Temporal lobe (tissue), 2 donors: ENCODE measurements around a stretch of chr7.

- RAMPAGE, long total RNA, result no peak
Observed at GRCh38 chr7:134064434-134065293, 62.5 kb upstream of the LRGUK start.

DNA sequence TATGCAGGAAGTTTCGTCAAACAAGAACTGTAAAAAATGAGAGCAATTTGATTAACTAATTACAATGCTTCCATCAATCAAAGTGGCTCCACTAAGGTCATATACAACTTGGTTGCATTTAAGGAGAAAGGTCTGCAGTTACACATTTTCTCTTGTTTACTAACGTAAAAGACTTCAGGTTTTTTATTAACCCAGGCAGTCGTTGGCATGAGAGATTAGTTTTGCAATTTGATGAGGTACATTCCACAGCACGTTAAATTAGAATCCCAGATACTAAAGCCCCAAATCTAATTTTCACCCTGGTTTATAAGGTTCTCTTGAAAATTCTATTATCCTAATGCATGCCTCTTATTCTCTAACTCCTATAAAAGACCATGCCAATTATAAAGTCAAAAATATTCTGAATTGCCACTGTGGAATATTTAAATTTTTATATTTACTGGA, 37.9 kb downstream of the SLC35B4 start:
- RAMPAGE, long total RNA, result no peak

DNA sequence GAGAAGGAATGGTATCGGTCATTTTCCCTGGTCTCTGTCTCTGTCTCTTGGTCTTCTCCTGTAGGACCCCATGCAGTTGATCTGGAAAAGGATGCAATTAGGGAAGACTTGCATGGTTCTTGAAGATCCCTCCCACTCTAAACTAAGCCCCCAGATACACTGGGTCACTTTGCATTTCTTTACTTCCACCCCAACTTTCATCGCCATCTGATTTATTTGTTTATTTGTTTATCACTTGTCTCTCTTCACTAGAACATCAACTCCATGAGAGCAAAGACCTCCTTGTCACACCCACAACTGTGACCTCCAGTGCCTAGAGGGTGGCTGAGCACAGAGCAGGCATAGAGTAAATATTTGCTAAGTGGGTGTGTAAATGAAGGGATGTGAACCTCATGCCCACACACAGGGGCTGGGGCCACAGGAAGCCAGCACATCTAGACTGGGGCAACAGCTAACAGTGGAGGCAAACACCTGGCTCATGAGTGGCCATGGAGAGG, 40.0 kb downstream of the AKR1B1 start:
- RAMPAGE, long total RNA, result no peak

DNA sequence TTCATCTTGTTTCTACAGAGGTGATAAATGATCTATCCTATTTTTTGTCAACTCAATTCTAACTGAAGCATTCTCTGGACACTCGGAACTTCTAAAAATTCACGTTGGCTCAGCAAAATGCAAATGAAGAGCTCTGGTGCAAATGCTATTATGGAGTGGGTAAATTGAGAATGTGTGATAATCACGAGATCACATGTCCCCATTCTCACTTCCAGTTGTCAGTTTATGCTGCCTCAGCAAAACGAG, 29.5 kb downstream of the AKR1B1 start:
- RAMPAGE, long total RNA, result no peak

DNA sequence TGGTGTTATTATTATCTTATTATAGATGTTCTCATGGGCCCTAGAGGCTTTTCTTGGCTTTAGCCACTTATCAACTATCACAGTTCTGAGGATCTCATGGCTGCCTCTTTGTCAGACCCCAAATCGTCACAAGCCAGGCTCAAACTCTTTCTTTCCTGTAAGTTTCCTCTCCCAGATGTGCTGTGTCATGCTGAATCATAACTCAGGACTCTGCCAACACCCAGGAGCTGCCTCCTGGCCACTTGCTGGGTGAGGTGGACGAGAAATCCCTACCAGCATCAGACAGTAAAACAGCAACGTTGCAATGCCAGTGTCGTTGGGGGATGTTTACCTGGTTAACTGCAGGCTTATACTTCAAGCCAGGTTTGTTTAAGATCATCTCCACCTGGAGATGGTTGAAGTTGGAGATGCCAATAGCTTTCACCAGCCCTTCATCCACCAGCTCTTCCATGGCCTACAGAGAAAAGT, 10.2 kb downstream of the AKR1B1 start:
- RAMPAGE, long total RNA, result no peak

DNA sequence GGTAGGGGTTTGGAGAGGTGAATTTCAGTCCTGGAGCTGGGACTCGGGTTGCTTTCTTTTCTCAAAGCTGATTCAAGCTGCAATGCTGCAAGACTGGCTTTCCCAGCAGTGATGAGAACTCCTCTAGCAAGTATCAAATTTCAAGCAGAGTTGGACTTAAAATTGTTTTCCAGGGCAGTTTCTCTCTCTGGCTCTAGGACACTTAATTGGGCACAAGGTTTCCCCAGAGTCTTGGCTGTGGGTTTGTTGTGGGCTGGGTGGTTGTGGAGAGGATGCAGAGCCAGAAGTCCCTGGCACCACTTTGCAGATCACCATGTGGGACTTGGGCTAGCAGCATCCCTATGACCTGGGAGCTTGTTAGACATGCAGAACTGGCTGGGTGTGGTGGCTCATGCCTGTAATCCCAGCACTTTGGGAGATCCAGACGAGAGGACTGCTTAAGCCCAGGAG, 16.8 kb downstream of the AKR1B15 start:
- RAMPAGE, long total RNA, result no peak

GRCh38 chr7:134832283-134832502, 52.8 kb downstream of the CALD1 start:
- RAMPAGE, long total RNA, result no peak

- RAMPAGE, long total RNA, result no peak
Observed at GRCh38 chr7:135165028-135165594, 5.4 kb downstream of the CYREN start.

DNA sequence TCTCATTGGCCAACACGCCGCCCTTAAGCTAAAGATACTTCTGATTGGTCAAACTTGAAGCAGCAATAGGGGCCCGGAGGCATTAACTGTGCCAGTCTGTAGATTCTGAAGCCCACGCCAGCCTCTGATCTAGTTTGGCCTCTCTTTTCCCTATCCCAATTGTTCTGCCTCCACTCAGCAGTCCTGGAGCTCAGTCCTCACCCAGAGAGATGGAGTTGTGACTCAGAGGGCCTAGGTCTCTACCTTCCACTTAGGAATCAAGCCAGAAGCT, 1.1 kb downstream of the CYREN start:
- RAMPAGE, long total RNA, result no peak

GRCh38 chr7:135178141-135178813, 7.8 kb upstream of the CYREN start:
- RAMPAGE, long total RNA, result no peak

GRCh38 chr7:135207440-135207922, 3.8 kb downstream of the WDR91 start:
- RAMPAGE, long total RNA, result no peak

- RAMPAGE, long total RNA, result no peak
Observed at GRCh38 chr7:135383386-135383969, 126.4 kb downstream of the CNOT4 start.

DNA sequence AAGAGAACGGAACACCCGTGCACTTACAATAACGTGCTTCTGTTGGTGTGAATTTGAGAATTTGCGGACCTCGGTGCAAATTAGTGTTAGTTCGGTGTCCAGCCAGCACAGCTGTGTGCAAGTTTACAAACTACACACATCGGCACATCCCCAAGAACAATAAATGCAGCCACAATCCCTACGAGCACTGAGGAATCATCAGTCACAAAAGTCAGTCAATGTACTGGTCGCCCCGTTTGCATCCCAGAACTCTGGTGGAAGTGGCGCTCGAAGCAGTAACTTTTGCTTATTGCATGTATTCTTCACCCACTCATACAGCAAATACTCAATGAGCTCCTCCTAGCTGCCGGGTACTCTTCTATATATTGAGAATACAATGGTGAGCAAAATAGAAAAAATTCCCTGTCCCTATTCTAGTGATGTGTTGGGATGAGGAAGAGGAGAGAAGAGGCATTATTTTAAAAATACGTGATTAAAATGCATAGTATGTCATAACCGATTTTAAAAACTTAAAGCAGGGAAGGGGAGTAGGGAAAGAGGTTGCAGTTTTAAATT, 919 bp upstream of the CNOT4 start:
- RAMPAGE, long total RNA, result no peak

- RAMPAGE, long total RNA, result no peak
Observed at GRCh38 chr7:135766457-135766889, 17.9 kb upstream of the FAM180A start.

- RAMPAGE, long total RNA, result no peak
Observed at GRCh38 chr7:135928635-135929610, 48.2 kb downstream of the MTPN start.

DNA sequence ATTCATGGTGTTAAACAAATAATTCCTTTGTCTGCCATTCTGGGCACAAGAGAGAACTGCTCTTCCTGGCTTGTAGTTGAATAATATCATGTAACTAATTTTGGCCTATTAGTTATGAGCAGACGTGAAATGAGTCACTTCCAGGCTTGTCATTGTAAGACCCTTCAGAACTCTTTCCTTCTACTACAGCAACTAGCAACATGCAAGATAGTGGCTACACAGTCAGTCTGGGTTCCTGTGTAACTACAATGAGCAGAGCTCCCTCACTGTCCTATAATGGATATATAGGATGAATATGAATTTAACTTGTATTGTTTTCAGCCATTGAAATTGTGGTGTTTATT, 2.8 kb upstream of the MTPN start:
- RAMPAGE, long total RNA, result no peak

DNA sequence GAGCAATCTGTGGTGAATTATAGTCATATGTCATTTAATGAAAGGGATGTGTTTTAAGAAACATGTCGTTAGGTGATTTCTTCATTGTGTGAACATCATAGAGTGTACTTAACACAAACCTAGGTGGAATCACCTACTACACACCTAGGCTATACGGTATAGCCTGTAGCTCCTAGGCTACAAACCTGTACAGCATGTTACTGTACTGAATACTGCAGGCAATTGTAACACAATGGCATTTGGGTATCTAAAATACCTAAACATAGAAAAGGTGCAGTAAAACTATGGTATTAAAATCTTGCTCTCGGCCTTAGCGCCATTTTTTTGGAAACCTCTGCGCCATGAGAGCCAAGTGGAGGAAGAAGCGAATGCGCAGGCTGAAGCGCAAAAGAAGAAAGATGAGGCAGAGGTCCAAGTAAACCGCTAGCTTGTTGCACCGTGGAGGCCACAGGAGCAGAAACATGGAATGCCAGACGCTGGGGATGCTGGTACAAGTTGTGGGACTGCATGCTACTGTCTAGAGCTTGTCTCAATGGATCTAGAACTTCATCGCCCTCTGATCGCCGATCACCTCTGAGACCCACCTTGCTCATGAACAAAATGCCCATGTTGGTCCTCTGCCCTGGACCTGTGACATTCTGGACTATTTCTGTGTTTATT, 170.1 kb upstream of the PTN start:
- RAMPAGE, long total RNA, result no peak

DNA sequence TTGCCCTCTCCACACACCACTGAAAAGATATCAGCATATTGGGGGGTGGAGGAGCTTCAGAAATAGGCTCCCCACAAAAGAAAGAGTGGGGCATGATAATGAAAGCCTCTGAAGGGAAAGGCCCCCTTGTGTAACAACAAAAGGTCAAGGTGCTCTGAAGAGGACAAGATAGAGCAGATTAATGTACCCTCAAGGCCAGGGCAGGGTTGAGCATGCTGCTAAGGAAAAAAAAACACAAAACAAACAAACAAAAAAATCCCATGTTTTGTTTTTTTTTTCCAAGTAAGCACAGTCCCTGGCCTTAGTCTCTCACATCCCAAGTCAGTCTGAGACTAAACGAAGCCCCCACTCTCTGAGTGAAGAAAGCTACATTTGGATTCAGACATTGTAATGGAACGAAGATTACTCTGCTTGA, 27.3 kb upstream of the DGKI start:
- RAMPAGE, long total RNA, result no peak

- RAMPAGE, long total RNA, result no peak
Observed at GRCh38 chr7:137942860-137943759, 58.8 kb downstream of the CREB3L2 start.

DNA sequence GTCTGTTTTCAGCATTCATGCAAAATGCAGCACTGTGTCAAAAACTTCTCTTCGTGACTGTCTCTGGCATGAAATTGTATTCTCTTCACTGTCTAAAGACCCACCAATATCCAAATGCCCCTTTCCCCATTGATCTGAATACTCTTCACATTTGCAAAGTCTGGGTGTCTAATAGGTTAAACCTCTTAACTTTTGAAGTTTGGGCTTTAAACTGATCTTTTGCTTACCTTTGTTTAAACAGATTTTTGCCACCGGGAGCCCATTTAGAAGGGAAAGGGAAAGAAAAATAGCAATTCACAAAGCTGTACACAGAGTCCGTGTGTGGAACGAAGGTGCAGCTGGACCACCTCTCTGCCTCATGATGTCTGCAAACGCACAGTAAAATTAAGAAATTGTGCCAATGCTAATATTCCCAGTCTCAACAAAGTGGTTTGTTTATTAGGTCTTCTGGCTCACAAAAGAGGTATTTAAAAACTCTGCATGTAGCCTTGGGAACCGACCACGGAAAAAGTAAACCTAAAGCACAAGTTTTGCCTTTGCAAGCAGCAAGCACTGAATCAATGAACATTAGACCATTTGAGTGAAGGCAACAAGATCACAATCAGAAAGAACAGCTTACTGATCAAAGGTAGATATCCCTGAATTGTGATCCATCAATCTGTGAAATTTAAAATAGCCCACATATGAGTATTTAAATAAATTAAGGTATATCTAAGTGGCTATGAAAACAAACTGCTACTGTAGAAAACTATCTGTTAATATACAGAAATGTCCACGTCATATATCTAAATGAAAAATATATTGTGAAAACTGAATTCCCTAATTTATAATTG, 57.7 kb downstream of the CREB3L2 start:
- RAMPAGE, long total RNA, result no peak